ENCODE measurements around the gene ATP13A2.

- PRO-cap, 8 experiments = peak in 8 of 8 experiments; most common plus-strand start chr1:17011483 (in 1); most common minus-strand start chr1:17011928 (in 8)
Measured at GRCh38 chr1:17011139-17012280, at the start of gene ATP13A2. Gene ATP13A2 (minus strand): TSS chr1:17011928.

- PRO-cap, 8 experiments = no peak in any of the 8 experiments
Measured at GRCh38 chr1:17098232-17098989, 20.8 kb downstream of the PADI2 start.

- PRO-cap, 8 experiments = no peak in any of the 8 experiments
Measured at GRCh38 chr1:17192259-17193057, 12.5 kb upstream of the PADI1 start.

DNA sequence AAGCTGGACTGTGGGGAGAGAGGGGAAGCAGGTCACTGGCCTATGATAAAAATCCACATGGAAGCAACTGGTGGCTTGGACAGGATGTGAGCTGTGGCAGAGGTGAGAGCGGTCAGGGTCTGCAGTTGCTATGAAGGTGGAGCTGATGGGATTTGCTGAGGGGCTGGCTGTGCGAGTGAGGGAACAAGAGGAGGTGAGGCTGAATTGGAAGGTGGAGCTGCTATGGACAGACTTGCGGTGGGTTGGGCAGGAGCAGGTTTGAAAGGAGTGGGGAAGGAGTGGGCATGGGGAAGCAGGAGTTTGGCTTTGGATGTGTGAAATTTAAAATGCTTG is 11.3 kb downstream of the PADI1 start:
- PRO-cap, 8 experiments = no peak in any of the 8 experiments

DNA sequence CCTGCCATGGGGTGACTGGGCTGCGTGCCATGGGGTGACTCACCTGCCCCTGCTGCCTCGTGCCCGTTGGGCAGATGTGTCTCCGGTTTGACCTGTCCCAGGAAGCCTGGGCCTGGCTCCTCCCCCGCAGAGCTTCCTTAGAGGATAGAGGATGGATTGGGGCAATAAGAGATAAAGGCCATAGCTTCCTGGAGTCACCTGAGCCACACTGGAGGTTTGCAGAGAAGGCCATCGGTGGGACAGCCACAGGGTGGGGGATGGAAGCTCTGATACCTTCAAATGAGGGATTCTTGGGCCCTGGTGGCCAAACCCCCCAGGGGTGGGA is 1.8 kb downstream of the PADI3 start:
- PRO-cap, 8 experiments = no peak in any of the 8 experiments

DNA sequence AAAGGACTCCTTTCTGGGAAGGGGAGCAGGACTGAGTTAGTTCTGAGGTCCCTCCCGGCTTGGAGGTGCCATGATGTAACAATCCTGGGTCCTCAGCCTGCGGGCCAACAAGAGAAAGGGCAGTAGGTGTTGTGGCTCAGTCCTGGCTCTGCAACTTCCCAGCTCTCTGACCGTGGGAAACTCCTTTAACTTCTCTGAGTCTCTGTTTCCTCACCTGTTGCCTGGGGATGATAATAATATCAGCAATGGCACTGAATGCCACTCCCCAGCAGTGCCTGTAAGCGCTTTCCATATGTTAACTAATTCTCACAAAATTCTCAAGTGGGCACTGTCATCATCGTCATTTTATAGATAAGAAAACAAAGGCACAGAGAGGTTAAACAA is 2.3 kb downstream of the PADI3 start:
- PRO-cap, 8 experiments = no peak in any of the 8 experiments

DNA sequence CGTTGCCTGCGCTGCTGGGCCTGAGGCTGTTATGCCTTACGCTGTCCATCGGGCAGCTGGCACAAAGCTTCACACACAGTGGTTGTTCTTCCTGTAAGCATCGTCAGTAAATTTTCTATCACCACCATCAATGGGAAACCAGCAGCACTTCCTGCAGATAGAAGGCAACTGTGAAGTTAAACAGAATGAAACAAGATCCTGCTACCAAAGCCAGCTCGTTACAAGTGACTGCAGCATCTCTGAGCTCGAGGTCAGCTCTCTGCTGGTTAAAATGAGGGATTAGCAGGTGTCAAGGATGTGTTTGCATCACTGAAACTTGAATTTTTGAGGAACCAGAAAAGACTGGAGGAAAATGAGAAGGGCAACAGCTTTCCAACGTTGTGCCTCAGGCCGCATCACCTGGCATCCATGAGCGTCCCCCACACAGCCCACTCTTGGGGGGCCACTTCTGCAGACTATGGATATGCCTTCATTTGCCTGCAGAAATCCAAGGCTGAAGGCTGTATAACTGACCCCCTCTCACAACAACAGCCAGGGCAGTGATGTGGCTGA is 21.8 kb upstream of the PADI6 start:
- PRO-cap, 8 experiments = no peak in any of the 8 experiments

DNA sequence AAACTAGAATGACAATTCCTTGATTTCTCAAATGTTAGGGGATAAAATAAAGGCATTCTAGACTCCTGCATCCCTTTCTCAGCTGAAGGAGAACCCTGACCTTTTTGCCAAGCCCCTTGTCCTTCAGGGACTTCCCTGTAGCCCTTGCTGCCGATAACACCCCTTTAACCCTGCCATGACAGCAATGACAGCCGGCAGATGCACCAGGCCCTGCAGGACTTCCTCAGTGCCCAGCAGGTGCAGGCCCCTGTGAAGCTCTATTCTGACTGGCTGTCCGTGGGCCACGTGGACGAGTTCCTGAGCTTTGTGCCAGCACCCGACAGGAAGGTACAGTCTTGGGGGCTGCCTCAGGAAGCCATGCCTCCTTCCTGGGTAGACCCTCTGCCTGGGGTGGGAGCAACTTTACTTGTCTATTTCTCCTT is 16.2 kb upstream of the PADI6 start:
- PRO-cap, 8 experiments = no peak in any of the 8 experiments

GRCh38 chr1:17377332-17377551 is 5.2 kb downstream of the PADI6 start:
- PRO-cap, 8 experiments = no peak in any of the 8 experiments

- PRO-cap, 8 experiments = peak in 4 of 8 experiments; most common minus-strand start chr1:17404448 (in 4)
Measured at GRCh38 chr1:17404204-17404786, 32.3 kb downstream of the PADI6 start.

GRCh38 chr1:17411915-17412677 is 27.4 kb downstream of the RCC2 start:
- PRO-cap, 8 experiments = no peak in any of the 8 experiments

DNA sequence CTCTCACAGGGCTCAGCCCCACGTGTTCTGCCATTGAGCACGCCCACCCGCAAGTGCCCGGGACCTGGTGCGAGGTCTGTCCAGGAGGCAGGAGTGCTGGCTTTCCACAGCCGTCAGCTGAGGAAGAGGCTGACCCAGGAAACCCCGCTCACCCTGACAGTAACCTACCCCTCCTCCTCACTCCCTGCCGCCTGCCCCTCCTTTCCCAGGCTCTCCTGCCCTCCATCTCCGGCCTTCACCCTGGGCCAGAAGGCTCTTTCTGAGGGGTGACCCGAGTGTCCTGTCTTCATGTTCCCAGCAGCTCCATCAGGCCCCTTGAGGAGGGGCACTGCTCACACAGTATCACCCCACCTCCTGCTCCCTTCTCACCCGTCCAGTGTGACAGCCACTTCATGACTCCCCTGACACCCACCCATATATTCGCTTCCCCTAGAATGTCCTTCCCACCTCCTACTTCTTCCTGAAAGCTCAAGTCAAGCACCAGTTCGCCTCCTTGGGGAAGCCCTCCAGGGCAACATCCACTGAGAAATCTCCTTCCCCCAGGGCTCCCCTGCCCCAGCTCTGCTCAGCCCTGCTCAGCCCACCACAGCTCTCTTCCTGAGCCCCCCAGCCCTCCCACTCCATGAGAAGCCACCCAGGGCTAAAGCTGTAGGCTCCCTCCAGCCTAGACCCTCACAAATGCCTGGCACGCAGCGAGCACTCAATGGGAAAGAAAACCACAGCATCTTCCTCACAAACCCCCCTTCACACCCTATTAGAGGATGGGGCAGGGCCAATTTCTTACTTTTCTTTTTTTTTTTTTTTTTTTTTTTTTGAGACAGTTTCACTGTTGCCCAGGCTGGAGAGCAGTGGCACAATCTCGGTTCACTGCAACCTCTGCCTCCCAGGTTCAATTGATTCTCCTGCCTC is 13.3 kb downstream of the RCC2 start:
- PRO-cap, 8 experiments = no peak in any of the 8 experiments

DNA sequence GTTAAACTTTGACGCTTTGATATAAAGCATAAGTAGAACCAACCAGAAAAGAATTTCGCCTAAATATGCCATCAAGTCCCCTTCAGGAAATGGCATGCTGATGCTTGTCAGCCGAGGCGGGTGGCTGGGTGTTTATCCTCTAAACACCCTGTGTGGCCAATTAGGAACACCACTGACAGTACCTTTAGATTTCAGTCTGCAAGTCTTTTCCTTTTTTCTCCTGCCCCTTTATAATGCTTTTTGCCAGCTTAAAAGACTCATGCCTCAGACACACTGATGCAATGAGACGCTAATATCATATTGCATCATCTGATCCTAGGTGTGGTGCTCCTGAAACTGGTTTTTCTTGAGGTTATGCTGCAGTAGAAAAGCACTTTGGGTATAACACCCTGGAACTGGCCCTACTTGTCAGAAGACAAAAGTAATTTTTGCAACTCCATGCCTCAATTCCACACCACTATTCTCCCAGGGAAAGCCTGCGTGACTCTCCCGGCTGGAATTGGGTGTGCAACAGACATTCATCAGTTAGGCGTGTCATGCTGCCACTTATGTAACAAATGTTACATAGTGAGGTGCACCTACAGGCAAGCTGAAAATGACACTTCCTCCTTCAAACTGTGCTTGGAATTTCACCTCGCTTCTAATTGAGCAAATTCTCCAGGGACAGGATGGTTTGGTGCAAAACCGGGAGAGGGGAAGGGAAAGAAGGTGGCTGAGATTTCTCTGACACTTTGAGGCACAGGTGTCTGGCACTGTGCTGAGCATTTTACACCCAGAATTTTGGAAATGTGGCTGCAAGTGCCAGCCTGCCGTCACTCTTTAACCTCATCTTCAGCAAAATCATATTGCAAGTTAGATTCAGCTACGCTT is 2.0 kb upstream of the RCC2 start:
- PRO-cap, 8 experiments = no peak in any of the 8 experiments

GRCh38 chr1:17503195-17503567 is 36.3 kb upstream of the ARHGEF10L start:
- PRO-cap, 8 experiments = no peak in any of the 8 experiments

GRCh38 chr1:17527044-17527962 is 12.2 kb upstream of the ARHGEF10L start:
- PRO-cap, 8 experiments = no peak in any of the 8 experiments

- PRO-cap, 8 experiments = no peak in any of the 8 experiments
Measured at GRCh38 chr1:17540310-17540673, 794 bp downstream of the ARHGEF10L start.

DNA sequence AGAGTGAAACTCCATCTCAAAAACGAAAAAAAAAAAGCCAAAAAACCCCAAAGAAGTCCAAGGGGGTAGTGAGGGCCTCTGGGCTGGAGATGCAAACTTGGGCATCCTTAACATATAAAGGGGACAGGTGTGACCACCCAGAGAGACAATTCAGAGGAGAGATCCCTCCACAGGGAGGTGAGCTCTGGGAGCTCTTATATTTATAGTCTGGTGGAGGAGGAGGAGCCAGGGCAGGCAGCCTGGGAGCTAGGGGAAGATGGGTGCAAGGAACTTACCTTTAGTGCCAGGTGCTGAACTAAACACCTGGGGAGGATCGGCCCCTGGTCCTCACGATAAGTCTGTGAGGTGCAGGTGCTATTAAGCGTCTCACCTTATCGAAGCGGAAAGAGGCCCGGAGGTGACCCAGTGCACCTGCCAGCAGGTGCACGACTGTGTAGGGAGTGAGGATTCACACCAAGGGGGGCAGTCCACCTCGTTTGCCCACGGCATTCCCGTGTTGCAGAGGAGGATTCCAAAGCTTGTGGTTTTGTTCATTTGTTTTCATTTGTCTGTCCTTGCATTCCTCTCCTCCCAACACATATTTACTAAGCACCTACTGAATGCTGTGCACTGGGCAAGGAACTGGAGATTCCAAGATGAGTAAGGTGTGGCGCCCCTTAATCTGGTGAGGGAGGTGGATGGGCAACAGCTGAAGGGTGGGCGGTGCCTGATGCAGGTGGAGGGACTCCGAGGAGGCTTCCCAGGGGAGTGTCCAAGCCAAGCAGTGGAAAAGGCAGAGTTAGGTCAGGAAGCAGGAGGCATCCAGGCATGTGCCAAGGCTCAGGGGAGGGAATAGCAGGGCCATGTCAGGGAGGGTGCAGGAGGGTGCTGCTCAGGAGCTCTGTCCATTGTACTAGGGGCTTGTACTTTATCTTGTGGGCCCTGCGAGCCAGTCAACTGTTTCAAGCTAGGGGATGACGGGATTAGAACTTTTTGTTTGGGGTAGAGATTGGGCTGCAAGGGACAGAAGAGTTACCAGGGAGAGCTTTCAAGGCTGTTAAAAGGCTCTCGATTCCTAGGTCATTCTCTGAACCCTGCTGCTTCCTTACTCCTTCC is 11.5 kb downstream of the ARHGEF10L start:
- PRO-cap, 8 experiments = no peak in any of the 8 experiments

GRCh38 chr1:17559233-17559776 is 19.8 kb downstream of the ARHGEF10L start:
- PRO-cap, 8 experiments = no peak in any of the 8 experiments

DNA sequence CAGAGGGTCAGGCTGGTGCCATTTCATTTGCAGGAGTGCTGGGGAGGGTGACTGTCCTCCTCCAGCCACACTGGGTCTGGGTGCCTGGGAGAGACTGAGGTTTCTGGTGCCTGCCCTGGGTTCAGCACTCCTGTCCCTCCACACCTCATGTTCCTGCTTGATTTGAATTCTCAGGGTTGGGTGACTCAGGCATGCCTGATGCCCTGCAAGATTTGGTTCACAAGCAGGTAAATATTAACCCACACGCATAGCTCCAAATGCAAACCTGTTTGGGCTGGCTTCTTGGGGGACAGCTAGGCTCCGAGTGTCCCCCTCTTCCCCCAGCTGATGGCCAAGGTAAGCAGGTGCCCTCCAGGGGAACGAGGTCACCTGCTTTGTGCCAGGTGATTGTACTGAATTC is 20.3 kb downstream of the ARHGEF10L start:
- PRO-cap, 8 experiments = no peak in any of the 8 experiments

DNA sequence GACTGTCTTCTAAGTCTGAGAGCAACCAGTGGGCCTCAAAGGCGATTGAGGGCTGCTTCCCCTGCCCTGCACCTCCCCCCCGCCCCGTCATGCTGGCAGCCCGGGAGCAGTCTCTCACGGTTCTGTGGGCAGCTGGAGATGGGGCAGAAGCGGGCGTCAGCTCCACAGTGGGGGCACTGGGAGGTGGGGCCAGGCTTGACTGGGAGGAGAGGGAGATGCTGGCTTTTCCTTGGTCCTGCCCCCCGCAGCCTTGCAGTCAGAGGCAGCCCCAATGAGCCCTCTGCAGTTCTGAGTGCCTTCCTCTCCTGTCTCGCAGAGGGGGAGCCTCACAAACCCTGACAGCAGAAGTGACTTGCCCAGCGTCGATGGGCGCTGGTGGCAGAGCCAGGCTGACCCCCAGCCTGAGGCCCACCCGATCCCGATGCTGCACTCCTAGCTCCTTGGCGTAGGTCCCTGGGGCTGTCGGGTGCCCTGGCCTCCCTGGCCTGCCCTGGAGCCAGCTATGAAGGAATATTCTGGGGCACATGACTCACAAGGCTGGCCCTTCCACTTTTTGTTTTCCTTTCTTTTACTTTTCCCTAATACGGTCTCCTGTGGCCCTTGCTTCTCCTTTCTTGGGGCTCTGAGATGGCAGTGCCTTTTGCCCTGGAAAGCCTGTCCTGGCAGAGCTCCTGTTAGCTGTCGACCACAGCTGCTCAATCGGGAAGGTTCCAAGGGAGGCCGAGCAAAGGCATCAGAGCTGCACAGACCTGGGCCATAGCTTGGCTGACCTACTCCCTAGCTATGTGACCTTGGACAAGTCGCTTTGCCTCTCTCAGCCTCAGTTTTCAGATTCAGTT is 21.9 kb downstream of the ARHGEF10L start:
- PRO-cap, 8 experiments = no peak in any of the 8 experiments